NALM6 (cell line): ENCODE data around the gene SGK1.

GRCh38 chr6:132763177-132763705 lies 5.5 kb upstream of the VNN2 start:
- PRO-cap: bidirectional peak, plus-strand start at chr6:132763560, minus-strand start at chr6:132763431

DNA sequence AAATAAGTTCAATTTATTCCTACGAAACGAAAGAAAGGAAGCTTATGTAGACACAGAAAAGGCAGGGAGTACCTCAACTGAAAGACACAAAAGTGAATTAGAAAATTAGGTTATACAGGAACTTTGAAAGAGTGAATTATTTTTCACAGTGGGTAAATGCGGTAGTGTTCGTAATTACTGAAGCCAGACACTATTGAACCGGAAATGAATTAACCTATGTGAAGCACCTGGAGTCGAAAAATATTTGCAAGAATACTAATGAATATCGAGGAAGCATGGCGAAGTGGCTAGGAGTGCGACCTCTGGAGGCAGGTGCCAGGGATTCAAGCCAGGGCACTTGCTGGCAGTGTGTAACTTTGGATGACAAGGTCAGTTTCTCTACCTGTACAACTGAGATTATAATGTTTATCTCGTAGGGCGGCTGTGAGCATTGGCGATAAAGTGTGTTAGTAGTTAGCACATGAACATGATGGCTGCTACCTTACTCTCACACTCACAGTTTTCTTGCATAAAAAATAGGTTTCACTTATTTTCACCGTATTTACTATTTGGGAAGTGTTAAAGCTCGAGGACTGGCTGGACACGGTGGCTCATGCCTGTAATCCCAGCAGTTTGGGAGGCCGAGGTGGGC lies 512 bp upstream of the SLC18B1 start:
- PRO-cap: bidirectional peak, plus-strand start at position 318 of the sequence, minus-strand start at position 257 of the sequence

- PRO-cap: no peak
Measured at GRCh38 chr6:133062699-133063297, 178.4 kb upstream of the EYA4 start.

DNA sequence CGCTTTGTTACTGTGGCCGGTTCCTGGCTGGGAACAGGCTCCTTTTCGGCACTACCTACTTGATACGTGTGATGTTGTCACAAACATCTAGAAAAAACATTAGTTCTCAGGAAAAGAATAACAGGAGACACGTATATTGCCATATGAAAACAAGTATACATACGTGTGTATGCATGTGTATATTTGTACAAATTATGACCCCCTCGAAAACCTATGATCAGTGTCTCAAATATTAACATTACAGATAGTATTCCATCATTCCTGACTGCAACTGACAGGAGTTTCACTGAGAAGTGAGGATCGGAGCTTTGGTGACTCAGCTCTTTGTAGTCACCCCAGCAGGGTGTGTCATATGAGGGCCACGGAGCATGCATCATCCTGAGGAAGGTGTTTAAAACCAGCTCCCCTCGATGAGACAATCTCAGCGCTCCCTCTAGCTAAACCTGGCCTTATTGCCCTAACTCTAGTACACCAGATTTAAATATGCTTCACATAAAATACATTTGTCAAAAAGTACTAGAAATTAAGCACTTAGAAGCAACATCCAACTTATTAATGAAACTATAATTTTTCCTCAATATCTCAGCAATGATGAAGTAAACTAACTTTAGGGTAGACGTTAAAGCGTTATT lies 319.4 kb upstream of the TCF21 start:
- PRO-cap: no peak

- PRO-cap: no peak
Measured at GRCh38 chr6:134162632-134163489, 110.4 kb upstream of the SLC2A12 start.

DNA sequence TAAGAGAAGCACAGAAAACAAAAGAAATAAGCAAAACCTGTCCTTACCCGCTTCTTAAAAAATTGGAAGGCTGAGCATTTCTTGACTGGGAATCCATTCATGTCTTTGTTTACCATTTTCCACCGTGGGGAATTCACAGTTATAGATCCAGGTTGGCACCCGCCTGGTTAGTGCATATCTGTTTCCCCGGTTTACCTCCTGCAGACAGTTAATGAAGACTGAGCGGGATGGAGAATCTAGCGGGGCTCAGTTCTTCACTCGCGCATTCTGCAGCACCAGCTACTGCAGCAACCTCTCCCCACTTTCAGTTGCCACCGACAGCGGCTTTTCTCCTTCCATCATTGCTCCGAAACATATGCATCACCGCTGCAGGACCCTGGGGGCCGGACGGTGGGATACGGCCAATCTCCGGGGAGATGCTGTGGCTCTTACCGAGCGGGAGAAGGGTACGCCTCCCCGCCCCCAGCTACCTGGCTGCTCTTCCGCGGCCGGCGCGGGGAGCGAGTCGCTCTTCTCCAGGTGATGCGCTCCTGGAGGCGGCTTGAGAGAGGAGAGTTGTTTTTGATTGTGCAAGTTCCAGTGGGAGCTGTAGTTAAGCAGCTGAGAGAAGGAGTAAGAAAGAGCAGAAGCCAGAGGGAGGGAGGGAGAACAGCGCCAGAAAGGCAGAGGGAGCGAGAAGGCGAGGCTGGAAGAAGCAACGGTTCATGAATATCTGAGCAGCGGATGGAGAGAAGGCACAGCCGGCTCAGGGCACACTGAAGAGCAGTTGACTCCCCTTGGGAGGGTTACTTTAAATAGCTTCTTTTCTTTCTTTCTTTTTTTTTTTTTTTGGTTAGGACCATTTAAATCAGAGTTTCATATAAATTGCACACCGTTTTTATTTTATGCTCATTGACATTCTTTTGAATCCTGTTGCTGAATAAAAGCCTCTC lies at the start of gene SGK1:
Gene SGK1, minus strand, starts transcription at position 768 of the 932 bp plus-strand sequence.
- PRO-cap: no peak

GRCh38 chr6:134318730-134319039 lies 773 bp upstream of the SGK1 start:
- PRO-cap: no peak

DNA sequence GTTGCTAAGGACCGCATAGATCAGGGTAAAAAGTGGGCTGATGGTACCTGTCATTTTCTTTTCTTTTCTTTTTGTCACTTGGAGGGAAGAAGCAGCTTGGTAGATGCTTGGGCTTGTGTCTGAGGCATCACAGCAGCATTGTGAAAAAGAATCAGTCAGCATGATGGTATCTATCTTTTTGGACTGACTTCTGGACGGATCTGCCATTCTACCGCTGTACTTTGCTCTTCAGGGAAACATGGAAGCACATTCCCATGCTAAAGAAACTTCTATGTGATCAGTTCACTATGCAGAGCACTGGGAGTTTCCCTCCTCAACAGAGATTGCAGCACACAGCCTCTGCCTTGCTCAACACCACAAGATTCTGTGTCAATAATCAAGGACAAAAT lies 54.9 kb upstream of the SGK1 start:
- PRO-cap: no peak

- PRO-cap: no peak
Measured at GRCh38 chr6:134422536-134423364, 104.8 kb upstream of the SGK1 start.

GRCh38 chr6:134435988-134436987 lies 118.4 kb upstream of the SGK1 start:
- PRO-cap: no peak

- PRO-cap: no peak
Measured at GRCh38 chr6:134458813-134459270, 140.9 kb upstream of the SGK1 start.

DNA sequence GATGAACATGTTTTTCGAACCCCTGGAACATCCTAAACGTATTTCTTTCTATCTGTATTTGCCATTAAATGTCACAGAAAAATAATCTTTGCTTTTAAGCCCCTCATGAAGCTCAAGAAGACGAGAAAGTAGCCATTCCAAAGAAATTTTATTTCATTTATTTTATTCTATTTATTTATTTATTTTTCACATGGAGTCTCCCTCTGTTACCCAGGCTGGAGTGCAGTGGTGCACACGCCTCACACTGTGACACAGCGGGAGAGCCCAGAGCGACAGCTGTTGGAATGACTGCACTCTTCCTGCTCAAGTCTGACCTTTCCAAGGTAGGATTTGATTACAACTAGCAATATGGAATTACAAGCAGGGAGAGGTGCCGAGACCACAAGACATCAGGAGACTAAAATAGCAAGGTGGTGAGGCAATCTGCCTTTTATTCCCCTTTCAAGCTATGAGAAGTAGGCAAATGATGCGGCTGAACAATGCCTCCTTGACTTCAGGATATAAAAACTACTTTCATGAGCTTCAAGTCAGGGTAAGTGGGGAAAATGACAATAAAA lies 146.7 kb upstream of the SGK1 start:
- PRO-cap: no peak

- PRO-cap: no peak
Measured at GRCh38 chr6:134640653-134640876, 309.3 kb downstream of the ALDH8A1 start.

DNA sequence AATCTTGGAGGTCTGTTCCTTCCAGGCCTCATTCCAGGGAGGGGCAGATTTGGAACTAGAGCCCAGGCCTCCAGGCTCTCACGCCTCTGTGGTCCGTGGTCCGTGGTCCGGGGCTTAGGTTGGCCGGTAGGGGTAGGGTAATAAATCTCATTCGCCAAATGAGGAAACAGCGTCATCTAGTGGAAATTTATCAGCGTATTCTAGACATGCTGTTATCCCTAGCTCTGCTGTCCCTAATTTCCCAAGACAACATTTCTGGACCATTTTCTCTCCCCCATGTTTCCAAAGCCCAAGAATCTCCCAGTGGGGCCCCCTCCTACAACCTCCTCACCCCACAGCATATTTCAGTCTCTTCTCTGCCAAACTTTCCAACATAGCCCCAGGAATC lies 127.0 kb downstream of the ALDH8A1 start:
- PRO-cap: no peak

DNA sequence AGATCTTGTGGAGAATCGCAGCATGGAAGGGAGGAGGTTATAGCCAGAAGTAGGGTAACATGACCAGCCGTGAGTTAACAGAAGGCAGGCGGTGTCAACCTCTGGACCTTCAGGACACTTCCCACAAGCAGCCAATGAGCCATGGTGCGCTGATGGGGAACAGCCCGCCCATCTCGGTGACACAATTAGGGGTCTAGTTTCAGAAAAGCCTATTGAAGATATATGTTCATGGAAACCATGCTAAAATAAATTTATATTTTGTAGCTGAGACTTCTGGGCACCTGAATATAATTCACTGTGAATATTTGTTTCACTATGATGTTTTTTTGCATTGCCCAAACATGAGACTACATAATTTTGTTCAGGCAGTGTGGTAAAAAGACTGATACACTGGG lies 98.2 kb downstream of the ALDH8A1 start:
- PRO-cap: no peak

DNA sequence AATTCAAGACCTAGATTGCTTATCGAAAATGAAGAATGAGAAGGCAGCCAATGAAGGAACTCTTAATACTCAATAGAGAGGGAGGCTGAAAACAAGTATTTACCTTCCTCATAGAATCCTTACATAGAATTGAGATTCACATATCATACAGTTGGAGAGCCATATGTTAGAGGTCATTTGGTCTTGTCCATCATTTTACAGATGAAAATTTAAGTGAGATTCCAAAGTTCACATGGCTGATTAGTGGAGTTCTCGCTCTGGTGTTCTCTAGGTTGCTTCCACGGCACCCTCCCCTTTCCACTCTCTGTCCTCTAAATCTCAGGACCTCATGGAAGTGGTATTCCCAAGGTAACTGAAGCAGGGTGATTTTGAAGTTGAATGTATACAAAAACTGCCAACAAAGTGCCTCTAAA lies 39.5 kb downstream of the HBS1L start:
- PRO-cap: no peak

DNA sequence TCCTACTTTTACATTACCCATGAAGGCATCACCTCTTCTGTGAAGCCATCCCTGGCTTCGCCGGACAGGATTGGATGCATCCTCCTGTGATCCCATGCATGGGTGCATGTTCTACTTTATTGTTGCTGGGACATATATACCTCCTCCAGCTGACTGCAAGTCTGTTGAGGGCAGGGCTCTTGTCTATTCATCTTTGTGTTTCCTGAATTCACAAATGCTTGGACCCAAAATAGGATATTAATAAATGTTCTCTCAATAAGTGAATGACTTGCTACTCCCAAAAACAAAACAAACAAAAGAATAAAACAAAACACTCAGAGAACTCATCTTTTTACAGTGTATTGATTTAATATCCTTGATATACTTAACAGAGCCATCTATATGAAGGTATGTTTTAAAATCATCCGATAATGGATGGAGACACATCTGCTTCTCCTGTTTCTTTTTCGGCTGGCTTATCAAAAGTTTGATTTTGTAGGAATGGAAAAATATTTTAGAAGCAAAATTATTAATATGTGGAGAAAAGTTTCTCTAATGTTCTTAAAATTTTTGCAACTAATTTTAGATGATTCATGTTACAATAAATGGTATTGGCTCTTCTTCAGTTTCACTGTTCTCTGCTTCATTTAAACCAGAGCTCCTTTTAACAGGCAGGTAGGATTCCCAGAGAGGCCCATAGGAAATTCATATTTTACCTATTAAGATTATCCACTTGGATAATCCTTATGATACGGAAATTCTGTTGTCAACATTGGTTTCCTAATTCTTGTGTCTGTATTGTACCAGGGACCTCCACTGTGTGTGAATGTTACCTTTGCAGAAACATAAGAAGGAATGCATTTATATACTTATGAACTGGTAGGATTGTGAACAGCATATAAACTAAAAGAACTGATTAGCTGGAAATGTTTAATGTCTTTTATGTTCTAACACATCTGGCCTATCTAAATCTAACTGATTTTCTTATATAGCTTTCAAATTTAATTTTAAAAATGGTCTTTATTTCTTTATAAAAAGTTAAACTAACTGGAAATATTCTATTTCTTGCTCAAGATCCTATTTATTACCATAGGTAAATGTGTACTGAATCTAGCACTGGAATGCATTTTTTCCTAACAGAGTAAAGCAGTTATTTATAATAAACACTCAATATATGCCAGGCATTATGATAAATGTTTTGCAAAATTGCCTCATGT lies 5.6 kb downstream of the MYB start:
- PRO-cap: no peak

- PRO-cap: no peak
Measured at GRCh38 chr6:135368860-135369367, 128.6 kb downstream of the AHI1 start.

DNA sequence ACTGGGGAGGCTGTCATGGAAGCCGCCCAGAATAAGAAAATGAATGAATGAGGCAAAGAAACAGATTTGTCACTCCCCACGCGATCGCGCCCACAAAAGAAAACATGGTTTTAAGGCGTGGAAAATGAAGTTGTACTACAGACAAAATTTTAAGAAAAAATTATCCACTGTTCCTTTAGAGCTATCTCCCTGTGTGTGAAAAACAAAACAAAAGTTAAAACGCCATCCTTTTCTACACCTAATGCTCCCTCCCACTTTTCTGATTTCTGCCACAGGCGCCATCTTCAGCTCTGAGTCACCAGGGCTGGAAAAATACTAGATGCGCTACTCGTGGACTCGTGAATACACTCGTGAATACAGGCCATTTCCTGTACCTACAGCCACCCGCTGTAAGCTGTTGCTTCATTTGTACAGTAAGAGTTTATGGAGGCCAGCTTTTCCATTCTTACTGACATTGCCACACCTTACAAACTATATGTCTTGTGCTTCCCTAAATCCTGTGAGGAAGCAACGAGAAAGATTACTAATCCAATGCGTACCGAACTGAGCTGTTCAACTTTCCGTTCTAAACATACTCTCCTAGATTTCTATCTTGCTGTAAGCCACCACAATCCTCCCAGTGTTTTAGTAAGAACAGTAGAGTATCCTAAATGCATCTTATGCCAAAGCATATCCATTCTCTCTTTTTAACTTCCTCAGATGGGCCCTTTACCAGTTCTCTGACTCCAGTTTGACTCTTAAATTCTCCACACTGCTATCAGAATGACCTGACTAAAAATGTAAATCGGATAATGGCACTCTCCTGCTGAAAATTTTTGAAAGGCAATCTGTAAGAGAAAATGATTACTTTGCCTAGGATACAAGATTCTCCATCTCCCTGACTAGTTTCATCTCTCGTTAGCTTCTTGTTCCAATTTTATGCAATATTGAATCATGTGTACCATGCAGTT lies 864 bp upstream of the AHI1 start:
- PRO-cap: bidirectional peak, plus-strand start at position 293 of the sequence, minus-strand start at position 292 of the sequence

DNA sequence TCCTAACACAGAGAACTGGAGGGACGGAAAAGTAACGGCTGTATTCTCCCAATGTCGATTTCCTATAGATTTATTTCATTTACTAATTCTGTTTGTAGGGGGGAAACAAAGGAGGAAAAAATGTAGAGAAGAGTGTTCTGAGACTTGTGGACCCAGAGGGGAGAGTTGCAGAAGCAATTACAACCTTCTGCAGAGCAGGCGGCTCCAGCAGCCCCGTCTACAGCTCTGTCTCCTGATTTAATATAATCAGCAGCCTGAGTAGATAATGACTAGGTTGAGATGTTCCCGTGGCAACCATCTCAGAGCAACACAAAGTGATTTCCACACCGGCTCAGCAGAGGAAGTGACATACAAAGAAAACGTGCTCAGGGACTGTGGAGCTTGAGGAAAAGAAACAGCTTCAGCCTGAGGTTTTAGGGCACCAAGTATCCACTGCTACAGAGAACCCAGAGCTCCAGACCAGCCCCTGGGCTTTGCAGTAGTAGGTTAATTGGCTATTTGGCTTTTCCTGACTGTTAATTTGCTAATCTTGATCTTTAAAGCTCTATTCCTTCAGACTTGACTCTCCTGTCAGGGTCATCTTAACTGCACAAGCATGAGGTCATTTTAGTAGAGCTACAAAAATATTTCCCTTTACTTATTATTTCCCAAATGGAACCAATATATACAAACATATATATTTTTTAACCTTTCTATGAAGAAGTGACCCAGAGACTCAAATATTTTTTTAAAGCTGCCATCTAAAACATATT lies 136.3 kb downstream of the MTFR2 start:
- PRO-cap: no peak